Measurements from ENCODE around the genes EXOC7, RNF157 and QRICH2.

GRCh38 chr17:75854029-75854387 lies 1.1 kb downstream of the WBP2 start:
- RRBS: no CpG with 5 or more reads among the region's 3 CpGs

DNA sequence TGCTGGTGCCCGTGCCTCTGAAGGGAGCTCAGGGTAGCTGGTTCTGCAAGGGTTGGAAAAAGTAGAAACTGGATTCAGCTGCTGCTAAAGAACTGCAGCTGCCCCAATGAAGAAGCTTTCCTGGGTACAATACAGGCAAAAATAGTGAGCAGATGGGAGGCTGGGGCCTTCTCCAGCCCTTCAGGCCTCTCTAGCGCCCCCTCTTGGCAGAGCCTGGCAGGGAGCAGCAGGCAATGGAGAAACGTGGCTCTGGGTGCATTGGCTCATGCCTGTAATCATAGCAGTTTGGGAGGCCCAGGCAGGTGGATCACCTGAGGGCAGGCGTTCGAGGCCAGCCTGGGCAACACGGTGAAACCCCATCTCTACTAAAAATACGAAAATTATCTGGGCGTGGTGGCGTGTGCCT lies 6.2 kb upstream of the WBP2 start:
- RRBS: no CpG with 5 or more reads among the region's 9 CpGs

DNA sequence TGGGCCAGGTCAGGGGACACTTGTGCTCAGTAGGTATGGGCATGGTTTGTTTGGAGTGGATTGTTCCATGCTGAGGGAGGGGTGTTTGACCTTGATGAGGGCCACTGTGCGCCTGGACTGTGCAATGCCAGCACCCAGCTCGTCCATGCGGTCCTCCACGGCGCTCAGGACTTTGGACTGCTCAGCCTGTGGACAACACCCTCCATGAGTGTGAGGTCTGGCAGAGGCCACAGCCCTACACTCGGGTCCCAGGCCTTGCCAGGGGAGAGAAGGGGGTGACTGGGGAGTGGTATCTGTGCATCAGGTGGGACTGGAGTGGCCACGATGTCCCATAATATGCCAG lies 1.8 kb downstream of the TRIM47 start:
- RRBS: no CpG with 5 or more reads among the region's 7 CpGs

GRCh38 chr17:75941452-75941754 lies 561 bp upstream of the FBF1 start:
- RRBS: no CpG with 5 or more reads among the region's 6 CpGs

- RRBS: no CpG with 5 or more reads among the region's 14 CpGs
Measured at GRCh38 chr17:76079357-76079959, 476 bp downstream of the ZACN start.

DNA sequence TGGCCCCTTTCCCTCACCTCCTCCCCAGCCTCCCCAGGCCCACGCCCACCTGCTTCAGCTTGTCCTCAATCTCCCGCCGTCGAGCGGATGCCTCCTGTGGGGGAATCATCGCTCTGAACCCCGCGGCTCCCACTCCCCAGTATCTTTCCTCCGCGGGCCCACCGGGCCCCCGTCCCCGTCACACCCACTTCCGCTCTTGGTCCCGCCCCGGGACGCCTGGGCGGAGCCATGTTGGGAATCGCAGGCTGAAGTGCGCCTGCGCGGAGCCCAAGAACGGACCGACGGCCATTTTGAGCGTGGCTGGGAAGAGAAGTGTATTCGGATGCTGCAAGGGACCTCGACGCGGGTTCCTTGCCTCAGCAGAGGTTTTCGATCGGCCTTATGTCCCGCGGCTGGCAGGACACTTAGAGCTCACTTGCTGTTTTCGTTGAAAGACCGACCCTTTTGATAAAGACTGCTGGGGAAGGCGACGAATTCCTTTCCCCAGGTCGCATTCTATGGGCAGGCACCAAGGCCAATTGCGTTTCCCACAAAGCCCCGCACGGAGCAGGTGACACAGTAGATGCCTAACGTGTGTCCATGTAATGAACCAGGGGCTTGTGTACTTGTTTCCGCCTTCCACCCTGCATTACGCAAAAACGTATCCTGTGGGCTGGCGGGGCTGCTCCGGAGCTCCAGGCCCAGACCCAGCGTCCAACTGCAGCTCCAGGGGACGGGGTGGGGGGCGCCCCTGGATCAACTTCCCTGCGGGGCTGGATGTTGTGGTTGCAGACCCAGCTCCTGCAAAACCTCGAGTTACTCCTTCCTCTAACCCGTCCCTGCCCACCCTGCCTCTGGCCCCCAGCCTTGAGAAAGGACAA lies at the start of gene EXOC7:
TSS of gene EXOC7 (minus strand) at position 204 of the 860 bp plus-strand sequence.
- RRBS: 3% methylated on average over 6 of the region's 54 CpGs

DNA sequence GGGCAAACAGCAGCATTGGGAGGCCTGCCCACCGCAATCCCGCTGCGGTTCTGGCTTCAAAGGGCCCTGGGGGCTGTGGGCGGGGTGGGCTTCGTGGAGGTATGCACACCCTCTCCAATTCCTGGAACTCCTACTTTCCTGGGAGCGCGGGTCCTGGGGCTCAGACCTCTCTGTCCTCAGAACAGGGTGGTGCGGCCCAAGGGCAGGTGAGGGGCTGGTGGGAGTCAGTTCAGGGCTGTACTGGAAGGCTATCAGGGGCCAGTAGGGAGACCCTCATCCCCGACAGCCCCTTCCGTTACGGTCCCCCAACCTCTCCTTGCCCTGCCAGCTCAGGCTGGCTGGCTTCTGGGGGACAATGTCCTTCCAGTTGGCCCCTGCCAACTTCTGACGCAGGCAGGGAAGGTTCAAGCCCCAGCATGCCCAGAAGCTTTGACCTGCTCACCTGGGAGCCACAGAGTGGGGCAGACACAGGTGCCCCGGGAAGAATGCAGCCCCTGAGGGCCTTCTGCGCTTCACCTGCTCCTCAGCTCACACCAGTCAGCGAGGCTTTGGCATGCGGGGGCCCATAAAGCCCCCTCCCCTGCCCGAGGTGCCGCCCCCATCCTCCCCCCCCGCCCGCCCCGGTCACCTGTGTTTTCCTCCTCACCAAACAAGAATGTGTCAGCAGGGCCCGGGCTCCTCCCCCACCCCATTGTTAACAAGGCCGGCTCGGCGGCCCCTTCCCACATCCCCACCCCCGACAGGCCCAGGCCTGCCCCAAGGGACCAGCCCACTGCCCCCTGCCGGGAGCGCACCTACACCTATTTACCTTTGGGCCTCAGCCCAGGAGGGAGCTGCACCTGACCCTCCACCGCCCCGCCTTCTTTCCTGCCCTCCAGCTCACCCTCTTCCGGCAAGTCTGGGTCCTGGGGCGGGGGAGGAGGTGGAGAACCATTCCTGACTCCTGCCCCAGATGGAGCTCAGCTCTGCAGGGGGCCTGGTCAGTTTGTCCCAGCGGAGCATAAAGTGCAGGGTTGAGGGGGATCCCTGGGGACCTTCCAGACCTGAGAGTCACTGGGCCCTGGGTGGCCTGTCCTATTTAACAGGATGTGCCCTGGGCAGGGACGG lies 8.7 kb downstream of the FOXJ1 start:
- RRBS: 0% methylated on average over 8 of the region's 34 CpGs

GRCh38 chr17:76156371-76156643 lies 15.3 kb upstream of the FOXJ1 start:
- RRBS: no CpG with 5 or more reads among the region's 7 CpGs

- RRBS: no CpG with 5 or more reads among the region's 5 CpGs
Measured at GRCh38 chr17:76238022-76238443, 2.3 kb downstream of the RNF157 start.

GRCh38 chr17:76239770-76240968 lies at the start of gene RNF157:
RNF157 (minus strand) TSS chr17:76240493.
- RRBS: under 1% methylated on average over 67 of the region's 187 CpGs

- RRBS: no CpG with 5 or more reads among the region's 9 CpGs
Measured at GRCh38 chr17:76260597-76260924, 4.6 kb upstream of the UBALD2 start.

DNA sequence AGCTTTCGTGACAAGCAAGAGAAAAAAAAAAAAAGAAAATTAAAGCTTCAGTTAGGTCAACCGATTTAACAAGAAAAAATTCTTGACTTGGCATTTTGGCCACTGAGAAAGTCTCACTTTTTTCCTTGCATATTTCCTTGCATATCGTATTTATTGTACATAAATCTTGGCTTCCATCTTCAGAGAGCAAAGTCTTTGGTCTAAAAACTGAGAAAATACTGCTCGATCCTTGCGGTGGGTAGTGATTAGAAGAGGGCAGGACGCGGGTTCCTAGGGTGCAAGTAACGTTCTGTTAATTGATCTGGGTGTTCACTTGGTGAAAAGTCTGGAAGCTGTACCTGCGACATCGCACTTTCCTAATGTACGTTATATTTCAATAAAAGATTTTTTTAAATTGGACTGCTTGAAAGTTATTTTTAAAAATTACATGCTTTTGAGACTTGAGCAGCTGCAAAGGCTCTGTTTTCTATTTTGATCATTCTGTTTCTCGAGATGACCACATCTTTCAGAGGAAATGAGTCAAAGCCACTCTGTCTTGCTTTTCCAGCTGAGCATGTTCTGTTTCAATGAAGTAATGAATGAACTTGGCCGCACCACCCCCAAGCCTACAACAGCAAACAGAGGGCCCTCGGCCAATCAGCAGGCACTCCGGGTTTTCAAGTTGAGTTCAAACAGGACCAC lies 660 bp upstream of the UBALD2 start:
- RRBS: no CpG with 5 or more reads among the region's 15 CpGs

DNA sequence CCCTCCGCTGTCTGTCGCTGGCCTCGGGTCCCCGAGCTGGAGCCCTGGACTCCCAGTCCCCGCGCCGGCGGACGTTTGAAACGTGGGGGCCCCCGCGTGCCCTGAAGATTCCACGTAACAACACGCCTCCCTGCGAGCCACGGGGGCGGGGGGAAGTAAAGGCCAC lies at the start of gene QRICH2:
TSS of gene QRICH2 (minus strand) at position 77 of the 166 bp plus-strand sequence.
- RRBS: 94% methylated on average over 4 of the region's 17 CpGs

- RRBS: no CpG with 5 or more reads among the region's 15 CpGs
Measured at GRCh38 chr17:76398004-76398676, 13.7 kb downstream of the SPHK1 start.

DNA sequence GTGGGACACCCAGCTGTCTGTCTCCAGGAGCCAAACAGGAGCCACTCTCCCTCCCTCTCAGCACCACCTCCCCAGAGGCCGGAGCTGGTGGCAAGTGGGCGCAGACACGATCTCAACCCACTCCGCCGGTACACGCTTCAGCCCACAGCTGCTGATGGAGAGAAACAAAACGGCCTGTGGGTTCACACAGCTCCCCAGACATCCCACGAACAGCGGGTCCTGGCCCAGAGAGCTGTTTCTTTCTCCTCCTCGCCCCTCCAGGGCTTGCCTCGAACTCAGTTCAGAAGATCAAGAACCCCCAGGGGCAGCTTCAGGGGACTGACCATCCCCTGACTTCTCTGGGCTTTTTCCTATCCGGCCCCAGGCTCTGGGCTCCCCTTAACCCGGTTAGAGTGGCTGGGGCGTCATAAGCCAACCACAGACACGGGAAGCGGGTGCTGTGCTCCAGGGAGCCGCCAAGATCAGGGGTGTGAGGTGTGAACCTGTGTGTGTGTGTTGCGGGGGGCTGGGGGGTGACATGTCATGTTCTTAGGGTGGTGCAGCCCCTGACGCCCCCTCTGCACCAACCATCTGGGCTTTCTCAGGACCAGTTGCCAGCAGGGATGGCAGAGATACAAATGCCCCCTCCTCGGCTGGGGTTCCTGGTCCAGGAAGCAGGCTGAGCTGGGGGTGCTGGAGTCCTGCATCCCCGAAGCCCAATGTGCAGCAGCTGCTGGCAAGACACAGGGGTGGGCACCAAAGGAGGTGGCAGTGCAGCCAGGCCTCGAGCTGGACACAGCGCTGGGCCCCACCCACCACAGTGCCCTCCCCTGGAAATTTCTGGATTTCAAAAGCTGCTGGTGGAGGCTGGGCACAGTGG lies 7.4 kb downstream of the RHBDF2 start:
- RRBS: 84% methylated on average over 5 of the region's 23 CpGs

DNA sequence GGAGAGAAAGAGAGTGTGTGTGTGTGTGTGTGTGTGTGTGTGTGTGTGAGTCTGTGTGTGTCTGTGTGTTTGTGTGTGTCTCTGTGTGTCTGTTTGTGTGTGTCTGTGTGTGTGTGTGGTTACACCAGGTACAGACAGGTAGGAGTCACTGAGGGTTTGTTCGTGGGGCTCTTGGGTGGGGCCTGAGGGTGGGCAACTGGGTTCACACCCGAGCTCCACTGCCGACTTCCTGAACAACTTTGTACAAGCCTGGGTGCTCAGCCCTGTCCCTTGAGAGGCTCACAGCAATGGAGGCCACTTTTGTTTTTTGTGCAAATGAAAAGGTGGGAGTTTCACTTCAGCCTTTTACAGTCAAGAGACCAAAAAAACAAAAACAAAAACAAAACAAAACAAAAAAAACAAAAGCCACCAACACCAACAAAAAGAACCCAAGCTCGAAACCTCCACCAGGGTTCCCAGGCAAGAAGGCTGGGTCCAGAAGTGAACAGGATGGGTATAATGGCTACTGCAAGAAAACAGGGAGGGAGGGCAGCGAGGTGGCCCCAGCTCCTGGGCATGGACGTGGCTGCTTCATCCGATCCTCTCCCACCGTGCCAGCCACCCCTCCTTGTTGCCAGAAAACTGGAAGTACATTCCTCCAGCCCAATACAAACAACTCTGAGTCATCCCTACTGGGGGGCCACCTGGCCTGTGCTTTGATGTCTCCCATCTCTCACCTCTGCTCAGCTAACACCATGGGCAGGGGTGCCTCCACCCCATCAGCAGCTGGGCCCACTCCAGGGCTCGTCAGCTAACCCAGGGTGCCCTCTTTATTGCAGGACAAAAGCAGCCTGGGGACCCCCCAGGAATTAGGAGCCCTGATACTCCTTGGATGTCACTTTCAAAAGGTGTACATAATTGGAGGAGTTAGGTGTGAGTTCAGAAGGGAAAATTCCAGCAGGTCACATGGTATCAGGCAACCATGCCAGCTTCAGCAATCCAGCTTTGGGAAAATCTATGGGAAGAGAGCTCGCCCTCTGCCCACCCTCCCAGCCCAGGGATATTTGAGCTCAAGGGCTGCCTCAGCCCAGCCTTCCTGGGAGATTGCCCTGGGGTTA lies 2.1 kb downstream of the RHBDF2 start:
- RRBS: no CpG with 5 or more reads among the region's 10 CpGs

- RRBS: 0% methylated on average over 1 of the region's 10 CpGs
Measured at GRCh38 chr17:76500515-76500884, 723 bp downstream of the RHBDF2 start.

- RRBS: no CpG with 5 or more reads among the region's 9 CpGs
Measured at GRCh38 chr17:76529273-76529695, 8.2 kb downstream of the CYGB start.

DNA sequence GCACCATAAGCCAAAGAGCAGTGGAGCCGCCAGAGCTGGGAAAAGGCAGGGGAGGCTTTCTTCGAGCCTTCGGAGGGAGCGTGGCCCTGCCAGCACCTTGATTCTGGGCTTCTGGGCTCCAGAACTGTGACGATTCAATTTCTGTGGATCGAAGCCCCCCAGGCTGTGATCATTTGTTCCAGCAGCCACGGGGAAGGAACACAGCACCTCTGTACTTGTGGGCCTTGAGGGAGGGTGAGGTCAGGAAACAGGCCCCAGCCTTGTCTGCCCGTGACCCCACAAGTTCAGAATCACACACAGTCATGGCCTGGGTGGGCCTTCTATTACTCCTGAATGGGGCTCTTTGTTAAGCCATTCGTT lies 10.2 kb downstream of the ST6GALNAC2 start:
- RRBS: no CpG with 5 or more reads among the region's 9 CpGs

GRCh38 chr17:76586632-76587390 lies 1.2 kb upstream of the ST6GALNAC2 start:
- RRBS: no CpG with 5 or more reads among the region's 17 CpGs

All from epithelial cell of prostate (primary cell).